Frontal cortex (tissue), 2 donors: ENCODE measurements around the genes RTP3, ALS2CL and SETD2.

GRCh38 chr3:46091091-46091504 is 63.8 kb upstream of the XCR1 start:
- RAMPAGE, long total RNA, result no peak

DNA sequence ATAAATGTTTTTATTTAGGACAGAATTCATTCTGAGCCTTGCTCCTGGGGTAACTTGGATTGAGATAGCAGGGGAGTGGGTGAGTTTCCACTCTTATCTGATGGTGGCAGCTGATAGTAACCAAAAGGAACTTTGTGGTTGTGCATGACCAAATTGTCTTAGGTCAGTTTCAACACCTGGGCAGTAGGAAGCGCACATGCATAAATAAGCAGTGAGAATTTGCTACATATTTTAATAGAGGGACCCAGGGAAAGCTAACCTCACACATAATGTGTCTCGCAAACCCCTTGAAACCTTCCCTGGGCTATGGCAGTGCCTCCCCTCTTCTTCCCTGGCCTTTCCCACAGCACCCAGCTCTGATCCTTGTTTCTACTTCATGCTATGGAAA is 65.4 kb upstream of the XCR1 start:
- RAMPAGE, long total RNA, result no peak

DNA sequence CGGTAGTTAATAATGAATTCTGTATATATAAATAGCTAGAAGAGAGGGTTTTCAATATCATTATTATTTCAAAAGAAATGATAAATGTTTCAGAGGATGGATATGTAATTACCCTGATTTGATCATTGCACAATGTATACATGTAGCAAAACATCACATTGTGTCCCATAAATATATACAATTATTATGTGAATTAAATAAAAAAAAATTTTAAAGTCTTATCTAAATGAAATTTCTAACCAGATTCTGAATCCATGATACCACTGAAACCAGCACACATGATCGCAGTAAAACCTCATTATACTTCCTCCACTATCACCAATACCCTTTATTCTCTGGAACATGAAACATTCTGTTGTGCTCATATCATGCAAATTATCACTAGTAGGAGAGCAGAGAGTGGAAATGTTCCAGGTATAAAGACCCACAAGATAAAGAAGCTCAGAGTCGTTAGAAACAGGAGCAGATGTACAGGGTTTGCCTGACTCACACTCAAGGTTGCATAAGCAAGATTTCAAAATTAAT is 432 bp upstream of the CCR2 start:
- RAMPAGE, long total RNA, result no peak

- RAMPAGE, long total RNA, result no peak
Observed at GRCh38 chr3:46497551-46498425, at the start of gene RTP3. TSS of gene RTP3 (plus strand) at chr3:46497976.

DNA sequence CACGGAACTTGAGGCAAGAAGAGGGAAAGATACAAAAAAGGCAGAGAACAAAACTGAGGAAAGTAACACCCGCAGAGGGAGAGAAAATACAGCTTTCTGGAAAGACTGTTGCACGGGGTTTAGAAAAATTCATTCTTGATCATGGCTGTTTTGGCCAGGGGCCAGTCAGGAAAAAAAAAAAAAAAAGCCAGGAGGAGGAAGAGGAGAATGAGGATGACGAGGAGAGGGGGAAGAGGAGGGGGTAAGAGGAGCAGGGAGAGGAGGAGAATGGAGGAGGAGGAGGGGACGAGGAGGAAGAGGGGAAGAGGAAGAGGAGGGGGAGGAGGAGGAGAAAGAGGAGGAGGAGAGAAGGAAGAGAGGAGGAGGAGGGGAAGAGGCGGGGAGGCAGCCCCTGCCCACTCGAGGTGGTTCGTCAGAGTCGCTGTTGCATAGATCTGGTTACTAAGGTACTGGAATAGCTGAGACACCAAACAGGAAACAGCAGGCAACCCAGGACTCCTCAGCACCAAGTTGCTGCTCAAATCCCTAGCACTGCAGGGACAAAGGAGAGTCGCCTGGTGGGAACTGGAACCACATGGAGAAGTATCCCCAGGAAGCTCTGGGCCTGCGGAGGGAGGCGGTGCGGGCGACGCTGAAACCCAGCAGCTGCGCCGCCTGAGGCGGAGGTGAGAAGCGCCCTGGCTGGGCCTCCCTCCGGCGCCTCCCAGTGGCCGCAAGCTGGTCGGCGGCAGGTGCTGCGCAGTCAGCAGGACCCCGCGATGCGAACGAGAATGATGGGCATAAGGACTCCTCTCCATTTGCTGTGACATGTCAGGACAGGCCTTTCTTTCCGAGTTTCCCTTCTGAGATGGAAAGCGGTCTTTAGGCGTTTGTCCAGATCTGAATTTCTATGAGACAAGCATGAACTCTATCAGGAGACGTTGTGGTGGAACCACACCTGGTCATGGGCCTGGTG is 17.4 kb downstream of the FAM240A start:
- RAMPAGE, long total RNA, result no peak

- RAMPAGE, long total RNA, result no peak
Observed at GRCh38 chr3:46632741-46633125, 20.4 kb downstream of the FAM240A start.

DNA sequence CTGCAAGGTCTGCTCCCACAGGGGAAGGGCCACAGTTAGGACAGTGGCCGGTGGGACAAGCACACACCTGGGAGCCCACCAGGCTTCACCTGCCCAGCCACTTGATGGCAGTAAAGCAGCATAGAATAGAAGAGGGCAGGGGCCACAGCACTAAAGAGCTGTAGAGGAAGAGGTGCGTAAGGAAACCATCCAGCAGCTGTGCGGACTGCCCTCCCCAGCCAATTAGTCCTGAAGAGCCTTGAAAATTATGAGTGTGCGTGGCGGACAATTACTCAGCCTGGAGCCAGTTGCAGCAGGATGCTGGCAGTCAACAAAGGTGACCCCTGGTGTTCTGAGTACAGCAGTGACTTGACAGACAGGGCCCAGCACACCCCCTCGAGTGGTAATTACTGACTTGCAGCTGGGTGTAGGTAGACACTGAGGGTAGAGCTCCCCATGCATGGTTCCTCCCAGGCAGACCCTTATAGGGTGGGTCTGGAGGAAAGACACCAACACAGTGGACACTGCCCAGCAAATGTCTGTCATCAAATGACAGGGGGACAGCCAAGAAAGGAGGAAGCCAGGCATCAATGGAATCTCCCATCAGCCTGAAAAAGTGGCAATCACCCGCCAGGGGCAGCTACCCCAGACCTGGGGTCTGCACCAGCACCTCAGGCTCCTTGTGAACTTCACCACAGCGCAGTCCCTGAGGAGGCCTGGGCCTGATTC is 29.6 kb downstream of the ALS2CL start:
- RAMPAGE, long total RNA, result no peak

GRCh38 chr3:46693056-46693969 is at the start of gene ALS2CL:
TSS of gene ALS2CL (minus strand) at chr3:46693679.
- RAMPAGE, long total RNA, result no peak

DNA sequence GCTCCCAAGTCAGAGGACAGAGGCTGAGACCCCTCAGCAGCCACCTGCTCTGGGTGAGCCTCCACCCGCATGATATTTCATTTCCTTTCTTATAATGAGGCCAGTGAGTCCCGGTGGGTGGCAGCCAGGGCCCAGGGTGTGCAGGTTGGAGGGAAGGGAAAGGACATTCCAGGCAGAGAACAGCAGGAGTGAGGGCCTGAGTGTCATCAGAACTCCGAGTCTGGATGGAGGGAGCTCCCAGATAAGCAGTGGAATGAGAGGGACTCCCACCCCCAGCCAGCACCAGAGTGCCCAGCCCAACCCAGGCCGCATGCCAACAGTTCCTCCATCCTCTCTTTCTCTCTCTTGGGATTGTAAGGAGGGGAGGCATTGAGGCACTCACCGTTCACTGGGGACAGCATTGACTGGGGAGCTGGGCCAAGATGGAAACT is 15.5 kb downstream of the PTH1R start:
- RAMPAGE, long total RNA, result no peak

- RAMPAGE, long total RNA, result no peak
Observed at GRCh38 chr3:46913538-46914071, 36.1 kb downstream of the PTH1R start.

GRCh38 chr3:46915717-46916614 is 38.4 kb downstream of the PTH1R start:
- RAMPAGE, long total RNA, result no peak

DNA sequence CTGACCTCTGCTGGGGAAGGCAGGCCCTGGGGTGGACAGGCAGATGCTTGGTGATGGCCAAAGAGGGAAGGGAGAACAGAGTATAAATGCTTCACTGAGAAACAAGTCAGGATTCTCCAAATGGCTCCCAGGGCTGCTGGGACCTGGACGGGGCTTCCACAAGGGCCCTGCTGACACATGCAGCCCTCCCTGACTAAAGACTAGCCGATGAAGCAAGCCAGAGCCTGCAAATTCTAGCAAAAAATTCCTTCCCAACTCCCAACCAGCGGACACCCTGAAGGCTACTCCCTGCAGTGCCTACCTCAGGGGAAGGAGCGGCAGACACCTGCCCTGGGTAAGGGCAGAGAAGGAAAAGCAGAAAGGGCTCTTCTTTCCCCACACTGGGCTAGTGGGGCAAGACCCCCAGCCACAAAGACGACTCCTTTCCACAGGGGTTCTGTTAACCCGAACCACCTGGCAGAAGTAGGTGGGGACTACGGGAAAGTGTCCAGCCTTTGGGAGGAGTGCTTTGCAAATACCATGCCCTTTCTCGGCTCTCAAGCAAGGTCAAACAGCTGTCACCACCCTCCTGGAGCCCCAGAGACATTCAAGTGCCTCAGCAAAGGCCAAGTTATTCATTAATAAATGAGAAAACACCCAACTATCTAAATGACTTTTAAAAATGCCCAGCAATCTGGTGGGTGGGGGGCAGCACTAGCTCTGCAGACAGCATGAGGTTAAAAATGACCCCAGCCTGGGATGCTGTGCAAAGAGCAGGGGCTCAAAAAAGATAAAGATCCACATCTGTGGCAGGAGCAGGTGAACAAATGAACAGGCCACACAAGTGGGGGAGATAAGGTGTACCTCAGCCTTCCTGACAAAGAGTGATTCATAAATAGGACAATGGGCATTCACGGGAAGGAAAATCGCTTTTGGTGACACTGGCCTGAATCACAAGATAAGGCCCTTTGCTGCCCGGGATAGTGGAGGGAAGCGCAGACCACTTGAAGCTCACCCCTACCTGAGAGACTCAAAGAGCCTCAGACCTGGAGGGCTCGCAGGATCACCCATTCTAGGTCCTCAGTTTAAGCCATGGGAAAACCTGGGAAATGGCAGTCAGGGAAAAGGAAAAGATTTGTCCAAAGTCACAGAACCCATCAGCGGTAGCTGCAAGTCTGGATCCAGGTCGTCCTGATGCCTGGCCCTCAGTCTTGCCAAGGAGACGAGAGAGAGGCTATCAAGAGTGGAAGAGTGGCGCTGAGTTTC is 33.0 kb downstream of the CCDC12 start:
- RAMPAGE, long total RNA, result no peak

DNA sequence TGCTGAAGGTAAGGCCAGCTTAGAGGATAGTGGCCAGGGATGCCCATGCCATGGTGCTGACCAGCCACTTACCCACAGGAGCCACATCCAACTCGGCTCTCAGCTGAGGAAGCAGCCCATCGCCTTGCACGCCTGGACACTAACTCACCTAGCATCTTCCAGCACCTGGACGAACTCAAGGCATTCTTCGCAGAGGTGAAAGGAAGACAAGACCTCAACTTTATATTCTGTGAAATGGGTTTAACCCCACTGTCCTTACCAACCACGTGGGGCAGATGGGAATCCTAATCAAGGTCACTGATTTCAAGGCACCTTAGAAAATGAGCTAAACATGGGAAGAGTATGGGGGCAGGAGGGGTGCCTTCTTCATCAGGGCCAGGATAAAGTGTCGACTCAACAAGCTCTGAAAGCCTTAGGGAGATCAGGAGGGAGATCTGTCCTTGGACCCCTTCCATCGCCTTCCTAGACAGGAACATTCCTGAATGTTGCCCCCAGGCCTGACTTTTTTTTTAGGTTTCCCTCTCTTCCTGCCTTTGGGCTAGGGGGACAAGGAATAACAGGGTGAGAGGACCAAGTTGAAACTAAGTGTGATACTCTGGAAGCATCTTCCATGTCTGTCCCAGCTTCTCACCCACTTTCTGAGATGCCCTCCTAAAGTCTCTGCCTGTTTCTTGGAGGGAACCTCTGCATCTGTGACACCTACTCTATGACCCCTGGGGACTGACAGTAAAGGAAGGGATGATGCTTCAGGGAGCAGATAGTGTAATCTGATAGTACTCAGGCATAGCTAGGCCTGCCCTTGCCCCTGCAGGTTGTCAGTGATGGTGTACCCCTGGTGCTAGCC is 27.0 kb downstream of the NBEAL2 start:
- RAMPAGE, long total RNA, result no peak

DNA sequence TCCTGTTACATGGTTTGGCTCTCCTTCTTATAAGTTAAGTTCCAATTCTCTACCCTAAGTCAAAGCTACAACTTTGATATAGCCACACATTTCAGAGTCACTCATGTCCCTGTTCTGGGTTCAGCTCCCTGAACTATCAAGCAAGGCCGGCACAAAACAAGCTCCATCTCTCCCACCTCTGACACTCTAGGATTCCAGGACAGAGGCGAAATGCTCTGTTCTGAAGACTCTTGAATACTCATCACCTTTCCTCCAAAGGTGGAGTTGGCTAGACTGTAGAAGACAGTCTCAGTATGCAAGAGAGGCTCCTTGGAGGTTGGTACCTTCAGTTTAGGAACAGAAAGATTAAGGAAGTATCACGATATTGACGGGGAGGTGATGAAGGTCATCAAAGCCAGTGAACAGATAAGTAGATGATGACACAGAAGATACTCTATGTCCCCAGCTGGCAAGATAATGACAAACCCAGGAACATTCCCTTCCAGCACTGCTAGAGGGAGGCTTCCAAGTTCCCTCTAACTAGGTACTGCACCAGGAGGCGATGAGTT is 40.6 kb downstream of the NBEAL2 start:
- RAMPAGE, long total RNA, result no peak

GRCh38 chr3:47062083-47062716 is 82.7 kb downstream of the NBEAL2 start:
- RAMPAGE, long total RNA, result no peak

DNA sequence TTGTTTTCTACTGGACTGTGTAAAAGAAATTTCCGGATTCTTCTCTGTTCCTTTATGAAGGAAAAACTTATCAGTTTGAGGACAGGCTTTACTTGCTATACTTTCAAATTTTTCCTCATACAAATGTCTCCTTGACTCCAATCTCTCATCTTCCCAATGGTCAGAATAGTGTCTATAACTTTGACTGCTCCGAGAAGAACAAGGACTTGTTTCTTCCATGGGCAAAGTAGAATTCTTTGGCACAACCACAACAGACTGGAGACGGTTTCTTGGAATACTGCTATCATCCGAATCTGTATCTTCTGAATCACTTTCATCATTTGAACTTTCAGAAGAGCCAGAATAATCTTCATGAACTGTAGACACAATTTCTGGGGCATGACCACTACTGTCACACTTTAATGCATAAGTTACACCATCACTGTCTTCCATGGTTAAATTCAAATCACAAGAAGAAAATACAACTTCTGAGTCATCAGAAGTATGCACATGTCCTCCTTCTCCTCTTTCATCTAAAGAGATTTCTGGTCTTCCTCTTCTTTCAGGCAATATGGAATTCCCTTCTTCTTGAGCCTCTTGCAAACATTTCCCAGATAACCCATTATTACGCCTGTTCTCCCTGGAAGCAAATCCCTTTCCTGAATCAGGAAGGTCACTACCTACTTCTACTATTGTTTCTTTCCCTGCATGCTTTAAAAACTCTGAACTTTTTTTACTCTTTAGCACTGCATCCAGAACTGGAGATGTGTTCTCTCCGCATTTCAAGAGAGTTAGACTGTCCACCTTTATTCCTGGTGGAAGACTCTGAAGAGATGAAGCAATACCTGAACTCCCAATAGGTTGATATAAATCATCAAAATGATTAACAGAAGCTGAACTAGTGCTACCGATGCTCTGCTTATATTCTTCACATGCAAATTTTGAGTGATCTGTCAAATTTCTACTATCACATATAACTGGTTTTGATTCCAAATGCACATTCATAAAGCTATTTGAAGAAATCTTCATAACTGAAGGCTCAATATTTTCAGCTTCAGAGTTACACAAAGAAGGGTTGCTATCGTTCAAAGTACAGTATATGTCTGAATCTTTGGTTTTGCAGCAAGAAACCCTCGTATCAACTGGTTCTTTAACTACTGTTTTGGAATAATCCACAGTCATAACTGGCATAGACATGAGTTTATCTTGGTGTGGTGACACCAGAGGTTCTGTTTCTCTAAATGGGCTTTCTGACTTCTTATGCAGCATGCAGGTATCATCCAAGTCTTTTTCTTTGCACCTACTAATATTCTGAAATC is 42.3 kb downstream of the SETD2 start:
- RAMPAGE, long total RNA, result no peak

DNA sequence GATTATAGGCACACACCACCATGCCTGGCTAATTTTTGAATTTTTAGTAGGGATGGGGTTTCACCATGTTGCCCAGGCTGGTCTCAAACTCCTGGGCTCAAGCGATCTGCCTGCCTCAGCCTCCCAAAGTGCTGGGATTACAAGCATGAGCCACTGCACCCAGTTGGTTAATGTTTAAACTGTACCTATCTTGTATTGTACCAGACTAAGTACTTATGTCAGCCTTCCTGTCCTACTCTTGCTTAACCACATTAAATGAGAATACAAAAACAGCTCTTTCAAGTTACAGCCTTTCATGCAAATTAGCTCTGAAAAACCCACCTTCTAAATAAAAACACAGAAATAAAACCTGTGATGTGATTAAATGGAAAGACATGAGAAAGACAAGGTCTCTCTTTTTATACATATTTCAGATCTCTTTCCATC is 22.8 kb downstream of the SETD2 start:
- RAMPAGE, long total RNA, result no peak

DNA sequence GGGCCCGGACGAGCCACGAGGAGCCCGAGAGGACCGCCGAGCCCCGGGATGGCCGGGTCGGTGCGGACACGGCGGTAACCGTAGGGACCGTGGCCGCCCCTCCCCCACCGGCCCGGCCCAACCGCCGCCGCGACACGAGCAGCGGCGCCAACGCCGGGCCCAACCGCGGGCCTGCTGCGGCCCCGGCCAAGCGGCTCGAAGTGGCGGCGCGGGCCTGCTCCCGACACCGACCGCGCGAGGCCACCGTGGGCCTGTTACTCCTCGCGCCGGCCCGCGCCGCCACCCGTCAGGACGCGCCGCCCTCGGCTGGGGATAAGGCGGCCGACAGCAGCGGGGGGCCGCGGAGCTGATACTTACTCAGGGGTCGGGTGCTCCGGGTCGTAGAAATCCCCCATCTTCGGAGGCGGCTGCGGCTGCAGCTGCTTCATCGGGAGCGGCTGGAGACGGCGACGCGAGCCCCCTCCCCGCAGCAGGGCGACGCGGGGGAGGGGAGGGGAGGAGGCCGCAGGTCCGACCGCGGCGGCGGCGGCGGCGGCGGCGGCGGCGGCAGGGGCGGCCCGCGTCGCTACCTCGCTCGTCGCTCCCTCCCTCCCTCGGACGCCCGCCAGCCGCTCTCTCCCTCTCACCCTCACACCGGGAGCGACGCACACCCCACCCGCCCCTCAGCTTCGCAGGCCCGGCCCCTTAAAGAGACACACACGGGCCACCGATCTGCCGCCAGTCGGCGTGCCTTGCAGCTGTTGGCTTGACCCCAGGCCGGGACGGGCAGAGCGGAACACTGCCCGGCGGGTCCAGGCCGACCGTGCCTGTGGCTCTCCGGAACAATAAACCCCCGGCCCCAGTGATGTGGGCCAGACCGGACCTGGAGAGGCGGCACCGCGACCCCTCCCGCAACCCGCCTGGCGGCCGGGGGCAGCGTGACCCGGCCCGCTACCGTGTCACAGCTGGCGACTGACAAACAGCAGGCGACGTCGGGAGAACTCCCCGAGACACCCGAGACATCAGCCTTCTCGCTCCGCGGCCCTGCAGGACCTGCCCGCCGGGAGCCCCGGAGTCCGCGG is at the start of gene SETD2:
SETD2 (minus strand) TSS at position 617 of the 1,061 bp plus-strand sequence.
- RAMPAGE, long total RNA, result no peak

GRCh38 chr3:47415035-47416206 is 34.6 kb downstream of the PTPN23 start:
- RAMPAGE, long total RNA, result no peak

GRCh38 chr3:47417385-47417989 is 36.7 kb downstream of the PTPN23 start:
- RAMPAGE, long total RNA, result no peak